Right common carotid artery plus branches (tissue), 1 donor: ENCODE measurements around a stretch of chr5.

- PRO-cap: no peak
Measured at GRCh38 chr5:134115093-134116049, 890 bp downstream of the TCF7 start.

- PRO-cap: no peak
Measured at GRCh38 chr5:134129207-134129938, 14.9 kb downstream of the TCF7 start.

GRCh38 chr5:134177176-134177718 lies 497 bp upstream of the SKP1 start:
- PRO-cap: no peak

GRCh38 chr5:134224927-134225708 lies 755 bp downstream of the PPP2CA start:
- PRO-cap: bidirectional peak, plus-strand start at chr5:134225608, minus-strand start at chr5:134225561

GRCh38 chr5:134376459-134376961 lies 5.1 kb downstream of the UBE2B start:
- PRO-cap: no peak

GRCh38 chr5:134396076-134396613 lies 15.5 kb downstream of the CDKN2AIPNL start:
- PRO-cap: no peak

GRCh38 chr5:134445651-134446207 lies 34.0 kb upstream of the CDKN2AIPNL start:
- PRO-cap: no peak

- PRO-cap: no peak
Measured at GRCh38 chr5:134460377-134461115, 48.9 kb upstream of the CDKN2AIPNL start.

DNA sequence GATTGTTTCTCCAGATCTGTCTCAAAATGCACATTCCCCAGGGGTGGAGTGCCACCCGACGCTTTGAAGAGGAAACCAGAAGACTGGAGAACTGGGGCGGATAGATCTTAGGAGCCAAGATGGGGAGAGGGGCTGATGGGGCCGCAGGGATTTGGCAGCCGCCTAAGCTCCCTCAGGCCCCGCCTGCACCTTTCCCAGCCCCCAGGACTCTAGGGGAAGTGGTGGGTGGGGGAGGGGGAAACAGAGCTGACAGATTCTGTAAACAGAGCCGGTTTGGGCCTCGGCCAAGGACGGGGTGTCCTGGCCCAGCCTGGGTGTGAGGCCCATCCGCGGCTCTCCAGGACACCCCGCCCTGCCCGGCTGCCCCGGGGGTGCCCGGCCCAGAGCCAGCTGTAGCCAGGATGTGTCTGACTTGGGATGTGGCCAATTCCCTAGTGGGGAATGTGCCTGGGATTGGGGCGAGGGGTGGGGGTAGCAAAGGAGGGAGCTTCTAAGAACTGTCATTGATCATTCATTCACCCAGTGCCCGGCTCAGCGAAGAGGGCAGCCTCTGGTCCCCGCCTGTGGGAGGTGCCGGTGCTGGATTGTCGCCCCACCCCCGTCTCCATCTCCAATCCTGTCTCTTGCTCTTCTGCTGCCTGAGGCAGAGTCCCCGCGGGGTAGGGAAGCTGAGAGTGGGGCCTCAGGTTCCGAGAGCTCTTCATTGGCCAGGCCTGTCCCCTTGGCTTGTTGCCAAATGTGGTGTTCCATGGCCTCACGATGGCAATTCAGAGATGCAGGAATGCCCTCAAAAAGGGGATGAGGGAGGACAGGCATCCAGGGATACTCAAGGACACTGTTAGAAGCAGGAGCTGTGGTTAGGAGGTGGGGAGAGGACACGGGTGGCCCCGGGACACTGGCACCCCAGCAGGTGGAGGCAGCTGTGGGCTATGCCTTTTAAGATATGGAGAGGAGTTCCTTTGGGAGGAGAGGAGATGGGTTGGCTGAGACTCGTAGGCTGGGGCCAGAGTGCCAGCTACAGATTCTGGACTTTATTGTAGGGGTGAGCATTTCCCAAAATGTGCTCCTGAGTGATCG lies 54.9 kb upstream of the CDKN2AIPNL start:
- PRO-cap: bidirectional peak, plus-strand start at position 646 of the sequence, minus-strand start at position 211 of the sequence

DNA sequence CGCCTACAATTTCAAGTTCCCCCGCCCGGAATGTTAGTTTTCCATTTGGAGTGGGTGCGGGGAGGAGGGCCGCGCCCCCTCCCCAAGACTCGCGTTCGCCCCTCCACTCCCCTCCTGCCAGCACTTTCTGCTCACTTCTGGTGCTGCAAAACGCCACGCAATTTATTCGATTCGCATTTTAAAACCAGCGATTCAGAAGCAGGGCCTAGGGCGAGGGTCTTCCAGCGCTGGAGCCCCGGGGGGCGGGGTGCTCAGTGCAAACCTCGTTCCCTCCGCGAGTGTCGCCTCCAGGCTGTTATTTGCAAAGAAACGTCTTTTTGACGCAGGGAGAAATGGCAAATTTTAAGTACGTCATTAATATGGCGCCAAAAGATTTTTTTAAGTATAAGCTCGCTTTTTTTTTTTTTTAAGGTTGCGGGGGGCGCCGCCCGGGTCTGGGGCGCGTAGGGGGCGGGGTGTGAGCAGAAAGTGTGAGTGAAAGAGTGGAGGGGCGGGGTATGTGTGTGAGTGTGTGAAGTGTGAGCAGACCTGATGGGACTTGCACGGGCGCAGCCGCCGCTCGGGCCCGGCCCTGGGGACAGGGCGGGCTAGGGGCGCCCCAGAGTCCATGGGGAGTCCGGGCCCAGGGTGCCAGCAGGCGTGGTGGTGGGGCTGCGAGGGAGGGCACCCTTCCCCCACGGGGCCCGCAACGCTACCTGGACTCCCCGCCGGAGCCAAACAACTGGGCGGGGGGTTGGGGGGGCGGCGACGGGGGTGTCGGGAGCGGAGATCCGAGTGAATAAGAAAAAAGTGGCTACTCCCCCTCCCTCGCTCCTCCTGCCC lies 488 bp upstream of the JADE2 start:
- PRO-cap: bidirectional peak, plus-strand start at position 473 of the sequence, minus-strand start at position 303 of the sequence; bidirectional peak, plus-strand start at position 525 of the sequence, minus-strand start at position 533 of the sequence; bidirectional peak, plus-strand start outside the sequence, minus-strand start at position 719 of the sequence

GRCh38 chr5:134552254-134552755 lies 26.8 kb downstream of the JADE2 start:
- PRO-cap: no peak

DNA sequence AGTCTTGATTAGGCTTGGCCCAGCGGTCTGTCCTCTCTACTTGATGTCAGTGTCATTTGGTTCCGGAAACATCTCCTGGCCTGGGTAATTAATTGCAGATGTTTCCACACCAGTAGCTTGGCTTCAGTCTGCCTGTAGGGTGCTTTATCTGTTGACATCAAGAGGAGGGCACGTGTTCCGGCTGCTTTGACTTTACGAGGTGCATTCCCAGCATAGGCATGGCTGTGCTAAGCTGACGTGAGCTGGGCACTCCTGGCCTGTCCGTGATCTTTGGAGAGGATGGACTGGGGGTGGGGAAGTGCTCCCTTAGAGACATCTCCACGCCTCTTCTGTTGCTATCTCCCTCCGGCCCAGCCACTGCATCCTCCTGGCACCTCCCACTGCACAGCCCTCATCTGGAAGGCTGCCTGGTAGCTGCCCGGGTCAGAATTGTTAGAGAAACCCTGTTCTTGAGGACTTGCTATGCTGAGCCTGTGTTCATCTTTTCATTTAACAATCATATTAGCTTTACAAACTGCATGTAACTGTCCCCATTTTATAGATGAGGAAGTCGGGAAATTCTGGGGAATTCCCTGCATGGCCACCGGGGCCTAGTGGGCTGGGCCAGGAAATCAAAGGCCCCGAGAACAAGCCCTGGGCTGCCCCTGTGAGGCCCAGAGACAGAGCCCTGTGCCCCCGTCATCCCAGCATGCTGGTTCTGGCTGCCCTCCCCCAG lies 29.1 kb downstream of the JADE2 start:
- PRO-cap: no peak

DNA sequence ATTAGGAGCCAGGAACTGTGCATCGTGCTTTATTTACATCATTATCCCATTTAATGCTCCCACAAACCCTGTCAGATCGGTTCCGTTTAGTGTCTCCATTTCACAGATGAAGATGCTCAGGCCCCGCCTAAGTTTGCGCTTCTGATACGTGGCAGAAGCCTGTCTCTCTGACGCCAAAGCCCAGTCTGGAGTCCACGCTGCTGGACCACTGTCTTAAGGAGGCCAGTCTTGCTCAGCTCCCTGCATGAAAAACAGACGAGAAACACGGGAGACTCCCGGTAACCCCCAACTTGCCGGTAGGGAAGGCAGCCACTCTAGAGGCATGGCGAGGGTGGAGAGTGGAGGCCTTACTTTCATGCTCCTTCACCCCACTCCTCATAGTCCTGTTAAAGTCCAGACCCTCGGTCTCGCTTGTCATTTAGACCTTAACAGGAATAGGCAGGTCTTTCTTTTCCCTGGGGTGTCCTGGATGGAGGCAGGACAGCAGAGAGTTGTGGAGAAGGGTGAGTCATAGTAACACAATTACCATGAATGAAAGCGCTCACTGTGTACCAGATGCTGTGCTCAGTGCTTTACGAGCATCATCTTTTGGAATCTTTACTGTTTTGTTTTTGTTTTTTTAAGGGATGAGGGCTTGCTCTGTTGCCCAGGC lies 848 bp downstream of the TXNDC15 start:
- PRO-cap: bidirectional peak, plus-strand start at position 176 of the sequence, minus-strand start at position 187 of the sequence

DNA sequence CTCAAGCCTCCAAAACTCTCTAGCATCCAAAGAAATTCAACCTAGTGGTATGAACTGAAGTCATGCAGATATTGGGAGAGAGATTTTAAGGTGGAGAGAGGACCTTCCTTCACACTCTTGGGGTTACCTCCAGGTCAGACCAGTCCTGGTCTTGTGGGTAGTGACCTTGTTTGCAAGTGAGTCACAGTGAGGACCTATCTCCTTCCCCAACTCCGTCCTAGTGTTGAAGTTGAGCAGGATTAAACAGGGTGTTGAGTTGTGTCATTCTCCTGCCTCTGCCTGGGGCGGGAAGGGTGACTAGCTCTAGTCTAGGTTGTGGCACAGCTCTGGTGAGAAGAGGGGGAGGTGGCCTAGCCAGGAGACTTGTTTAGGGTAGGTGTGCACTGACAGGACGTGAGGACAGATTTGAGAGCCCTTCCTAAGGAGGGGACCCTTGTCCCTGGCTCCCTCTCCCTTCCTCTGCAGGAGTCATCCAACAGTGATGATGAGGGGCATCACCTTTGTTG lies 119.6 kb upstream of the PITX1 start:
- PRO-cap: no peak

GRCh38 chr5:135336702-135337848 lies 62.0 kb downstream of the MACROH2A1 start:
- PRO-cap: no peak

GRCh38 chr5:135704717-135705021 lies 125.9 kb upstream of the CXCL14 start:
- PRO-cap: no peak

DNA sequence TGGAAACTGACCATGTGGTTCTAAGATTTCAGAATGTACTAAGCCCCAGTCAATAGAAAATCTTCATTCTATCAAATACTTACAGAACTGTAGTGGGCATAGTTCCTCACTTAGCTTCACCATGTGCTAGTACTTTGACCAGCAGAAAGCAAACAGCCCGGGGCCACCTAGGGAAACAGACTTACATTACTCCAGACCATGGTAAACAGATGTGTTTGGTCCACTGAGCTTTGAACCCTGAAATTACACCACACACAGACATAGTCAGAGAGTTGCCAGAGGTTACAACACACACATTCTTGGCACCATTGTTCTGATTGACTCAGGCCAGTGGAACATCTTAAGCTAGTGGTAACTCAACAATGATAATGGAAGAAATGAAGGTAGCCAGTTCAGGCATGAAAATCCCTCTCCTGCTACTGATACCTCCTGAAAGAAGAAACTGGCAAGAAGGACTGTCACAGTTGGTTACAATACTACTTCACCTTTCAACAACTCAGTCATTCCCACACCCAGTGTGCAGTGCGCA lies 18.6 kb upstream of the LECT2 start:
- PRO-cap: no peak

GRCh38 chr5:135977226-135978120 lies 22.7 kb upstream of the LECT2 start:
- PRO-cap: no peak

DNA sequence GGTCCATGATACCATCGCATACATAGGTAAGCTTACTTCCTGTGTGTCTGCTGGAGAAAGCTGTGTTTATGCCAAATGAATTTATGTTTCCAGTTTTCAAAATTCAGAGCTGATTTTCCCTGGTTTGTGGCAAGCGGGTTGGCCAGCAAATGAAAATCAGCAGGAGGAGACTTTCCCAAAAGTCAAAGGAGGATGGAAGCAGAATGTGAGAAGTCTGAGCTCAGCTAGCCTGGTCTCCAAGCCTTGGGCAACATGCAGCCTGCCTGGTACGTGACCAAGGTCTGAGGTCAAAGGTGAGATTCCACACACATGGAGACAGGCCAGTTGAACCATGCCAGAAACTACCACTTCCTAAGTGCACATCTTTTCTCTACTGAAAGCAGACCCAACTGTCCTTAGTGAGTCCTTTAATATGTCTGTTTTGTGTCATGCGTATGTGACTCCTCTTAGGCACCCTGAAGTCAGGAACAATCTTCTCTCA lies 10.0 kb upstream of the TGFBI start:
- PRO-cap: no peak

GRCh38 chr5:136067269-136067731 lies 38.5 kb downstream of the TGFBI start:
- PRO-cap: no peak